ENCODE results near the gene CPLANE2.

GRCh38 chr1:15852149-15852409, 4.6 kb downstream of the SPEN start:
- PRO-cap, 3 experiments: no peak in any of the 3 experiments
- RAMPAGE, long total RNA, 4 experiments: no peak in any of the 4 experiments
- RRBS: no CpG with 5 or more reads among the region's 3 CpGs

DNA sequence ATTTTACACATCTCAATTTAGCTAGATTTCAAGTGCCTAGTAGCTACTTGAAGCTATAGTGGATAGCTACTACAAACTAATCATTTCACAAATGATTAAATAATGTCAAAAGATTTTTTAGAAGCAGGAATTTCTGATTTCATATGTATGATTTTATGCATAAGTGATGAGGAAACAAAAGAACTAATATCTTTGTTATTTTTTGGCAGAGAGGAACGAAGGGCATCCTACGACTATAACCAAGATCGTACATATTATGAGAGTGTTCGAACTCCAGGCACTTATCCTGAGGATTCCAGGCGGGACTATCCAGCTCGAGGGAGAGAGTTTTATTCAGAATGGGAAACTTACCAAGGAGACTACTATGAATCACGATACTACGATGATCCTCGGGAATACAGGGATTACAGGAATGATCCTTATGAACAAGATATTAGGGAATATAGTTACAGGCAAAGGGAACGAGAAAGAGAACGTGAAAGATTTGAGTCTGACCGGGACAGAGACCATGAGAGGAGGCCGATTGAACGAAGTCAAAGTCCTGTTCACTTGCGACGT, 47.9 kb downstream of the ZBTB17 start:
- PRO-cap, 3 experiments: no peak in any of the 3 experiments
- RAMPAGE, long total RNA, 4 experiments: start-site peak on the plus strand in 1 of 4 experiments, centred at position 248 of the sequence, 20 reads per replicate
- RRBS: no CpG with 5 or more reads among the region's 16 CpGs

DNA sequence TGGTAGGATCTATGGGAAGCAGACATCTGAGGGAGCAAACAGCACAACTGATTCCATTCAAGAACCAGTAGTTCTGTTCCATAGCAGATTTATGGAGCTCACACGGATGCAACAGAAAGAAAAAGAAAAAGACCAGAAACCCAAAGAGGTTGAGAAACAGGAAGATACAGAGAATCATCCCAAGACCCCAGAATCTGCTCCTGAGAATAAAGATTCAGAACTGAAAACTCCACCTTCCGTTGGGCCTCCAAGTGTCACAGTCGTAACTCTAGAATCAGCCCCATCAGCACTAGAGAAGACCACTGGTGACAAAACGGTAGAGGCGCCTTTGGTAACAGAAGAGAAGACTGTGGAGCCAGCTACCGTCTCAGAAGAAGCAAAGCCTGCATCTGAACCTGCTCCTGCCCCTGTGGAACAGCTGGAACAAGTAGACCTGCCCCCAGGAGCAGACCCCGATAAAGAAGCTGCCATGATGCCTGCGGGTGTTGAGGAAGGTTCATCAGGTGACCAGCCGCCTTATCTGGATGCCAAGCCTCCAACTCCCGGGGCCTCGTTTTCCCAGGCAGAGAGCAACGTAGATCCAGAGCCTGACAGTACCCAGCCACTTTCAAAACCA, 44.9 kb downstream of the ZBTB17 start:
- PRO-cap, 3 experiments: no peak in any of the 3 experiments
- RAMPAGE, long total RNA, 4 experiments: no peak in any of the 4 experiments
- RRBS: no CpG with 5 or more reads among the region's 12 CpGs

- PRO-cap, 3 experiments: peak in 2 of 3 experiments; most common plus-strand start chr1:16015671 (in 2); most common minus-strand start chr1:16015622 (in 1)
- RAMPAGE, long total RNA, 4 experiments: no peak in any of the 4 experiments
- RRBS: 92% methylated on average over 14 of the region's 27 CpGs
Measured at GRCh38 chr1:16015108-16015898, 2.5 kb downstream of the HSPB7 start.

GRCh38 chr1:16026500-16027272, 4.8 kb downstream of the CLCNKA start:
- PRO-cap, 3 experiments: no peak in any of the 3 experiments
- RAMPAGE, long total RNA, 4 experiments: no peak in any of the 4 experiments
- RRBS: no CpG with 5 or more reads among the region's 32 CpGs

DNA sequence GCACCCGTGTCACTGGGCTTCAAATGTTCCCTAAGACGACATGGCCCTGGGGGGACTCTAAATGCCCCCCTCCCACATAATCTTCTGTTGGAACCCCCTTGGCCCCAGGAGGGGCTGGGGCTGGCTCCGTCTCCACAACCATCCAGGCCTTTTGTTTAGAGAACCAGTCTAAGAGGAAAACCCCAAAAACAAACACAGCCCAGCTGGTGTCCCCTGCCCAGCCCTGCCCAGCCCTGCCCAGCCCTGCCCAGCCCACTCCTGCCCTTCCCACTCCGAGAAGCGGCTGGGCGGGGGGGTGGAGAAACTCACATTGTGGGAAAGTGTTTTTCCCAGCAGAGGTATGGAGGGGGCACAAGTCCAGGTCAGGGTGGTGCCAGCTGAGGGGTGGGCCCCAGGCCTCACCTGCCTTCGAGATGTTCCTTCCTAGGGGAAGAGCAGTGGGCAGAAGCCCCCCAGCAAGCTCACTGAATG, 10.0 kb upstream of the FAM131C start:
- PRO-cap, 3 experiments: no peak in any of the 3 experiments
- RAMPAGE, long total RNA, 4 experiments: no peak in any of the 4 experiments
- RRBS: no CpG with 5 or more reads among the region's 7 CpGs

DNA sequence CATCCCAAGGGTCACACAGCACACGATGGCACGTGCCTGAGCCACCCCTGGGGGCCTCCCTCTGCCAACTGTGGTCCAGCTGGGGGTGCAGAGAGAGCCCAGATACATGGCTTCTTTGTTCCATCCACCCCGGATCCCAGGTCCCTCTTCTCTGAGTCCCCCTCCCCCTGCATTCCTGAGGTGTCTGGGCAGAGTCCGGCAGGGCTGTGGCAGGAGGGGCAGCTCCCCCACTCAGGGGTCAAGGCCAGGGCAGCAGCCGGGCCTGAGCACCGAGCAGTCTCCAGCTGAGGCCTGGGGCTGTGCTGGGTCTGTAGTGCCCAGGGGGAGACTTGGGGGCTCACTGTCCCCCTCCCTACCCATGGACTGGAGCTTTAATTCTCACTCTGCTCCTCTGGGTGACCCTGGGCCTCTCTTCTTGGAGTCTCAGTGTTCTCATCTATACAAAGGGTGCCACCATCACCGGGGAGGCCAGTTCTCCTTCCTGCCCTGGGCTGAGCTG, 39.5 kb upstream of the FAM131C start:
- PRO-cap, 3 experiments: no peak in any of the 3 experiments
- RAMPAGE, long total RNA, 4 experiments: no peak in any of the 4 experiments
- RRBS: 10% methylated on average over 2 of the region's 7 CpGs

GRCh38 chr1:16144888-16145862, 10.7 kb downstream of the EPHA2 start:
- PRO-cap, 3 experiments: peak in 3 of 3 experiments; most common plus-strand start chr1:16145831 (in 3); most common minus-strand start chr1:16145720 (in 2)
- RAMPAGE, long total RNA, 4 experiments: no peak in any of the 4 experiments
- RRBS: 3% methylated on average over 10 of the region's 24 CpGs

DNA sequence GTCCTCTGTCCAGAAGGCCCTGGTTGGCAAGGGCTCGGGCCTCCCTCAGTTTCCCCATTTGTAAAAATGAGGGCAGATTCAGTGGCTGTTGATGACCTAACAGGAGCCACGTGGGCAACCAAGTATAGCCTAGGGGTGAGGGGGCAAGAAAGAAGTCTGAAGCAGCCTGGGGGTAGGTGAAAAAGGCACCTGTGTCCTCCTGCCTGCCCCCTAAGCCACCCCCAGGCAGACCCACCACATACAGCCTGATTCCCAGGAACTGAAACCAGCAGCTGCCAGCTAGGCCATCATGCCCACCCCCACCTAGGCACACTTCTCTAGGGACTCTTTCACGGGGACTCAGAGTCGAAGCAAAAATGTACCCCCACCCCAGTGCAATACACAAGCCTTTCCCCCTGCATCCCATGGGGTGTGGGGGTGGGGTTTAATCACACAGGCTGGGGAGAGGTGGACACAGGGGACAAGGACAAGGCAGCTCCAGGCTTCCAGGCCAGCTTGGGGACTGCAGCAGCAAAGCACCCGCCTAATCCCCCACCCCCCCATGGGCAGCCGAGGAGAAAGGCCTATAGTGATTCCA, 2.2 kb downstream of the EPHA2 start:
- PRO-cap, 3 experiments: no peak in any of the 3 experiments
- RAMPAGE, long total RNA, 4 experiments: no peak in any of the 4 experiments
- RRBS: no CpG with 5 or more reads among the region's 6 CpGs

DNA sequence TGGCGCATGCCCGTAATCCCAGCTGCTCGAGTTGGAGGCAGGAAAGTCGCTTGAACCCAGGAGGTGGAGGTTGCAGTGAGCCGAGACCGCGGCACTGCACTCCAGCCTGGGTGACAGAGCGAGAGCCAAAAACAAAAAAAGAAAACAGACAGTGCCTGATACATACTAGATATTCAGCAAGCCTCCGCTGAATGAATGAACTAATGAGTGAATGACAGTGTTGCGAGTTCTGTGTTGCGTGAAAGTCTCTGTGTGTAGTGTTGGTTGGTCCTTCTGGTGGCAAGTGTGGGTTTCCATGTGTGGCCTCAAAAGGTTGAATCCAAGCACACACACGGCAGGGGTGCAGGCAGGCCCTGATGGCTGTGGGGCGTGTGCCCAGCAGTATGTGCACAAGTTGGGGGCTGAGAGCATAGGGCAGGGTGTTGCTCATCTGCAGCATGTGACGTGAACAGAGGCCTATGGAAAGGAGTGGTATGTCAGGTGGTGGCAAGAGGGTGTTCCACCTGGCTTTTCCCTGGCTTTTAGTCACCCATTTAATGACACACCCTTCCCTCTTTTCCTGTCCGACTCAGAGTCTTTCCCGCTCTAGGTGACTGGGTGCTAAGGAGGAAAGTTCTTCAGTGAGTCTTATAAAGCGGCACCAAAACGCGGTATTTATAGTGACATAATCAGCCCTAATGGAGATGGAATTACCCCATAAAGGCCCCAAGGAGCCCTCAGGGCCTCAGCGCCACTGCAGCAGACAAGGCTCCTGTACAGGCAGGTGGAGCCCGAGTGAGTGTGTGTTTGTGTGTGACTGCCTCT, 3.0 kb upstream of the EPHA2 start:
- PRO-cap, 3 experiments: no peak in any of the 3 experiments
- RAMPAGE, long total RNA, 4 experiments: no peak in any of the 4 experiments
- RRBS: no CpG with 5 or more reads among the region's 21 CpGs

DNA sequence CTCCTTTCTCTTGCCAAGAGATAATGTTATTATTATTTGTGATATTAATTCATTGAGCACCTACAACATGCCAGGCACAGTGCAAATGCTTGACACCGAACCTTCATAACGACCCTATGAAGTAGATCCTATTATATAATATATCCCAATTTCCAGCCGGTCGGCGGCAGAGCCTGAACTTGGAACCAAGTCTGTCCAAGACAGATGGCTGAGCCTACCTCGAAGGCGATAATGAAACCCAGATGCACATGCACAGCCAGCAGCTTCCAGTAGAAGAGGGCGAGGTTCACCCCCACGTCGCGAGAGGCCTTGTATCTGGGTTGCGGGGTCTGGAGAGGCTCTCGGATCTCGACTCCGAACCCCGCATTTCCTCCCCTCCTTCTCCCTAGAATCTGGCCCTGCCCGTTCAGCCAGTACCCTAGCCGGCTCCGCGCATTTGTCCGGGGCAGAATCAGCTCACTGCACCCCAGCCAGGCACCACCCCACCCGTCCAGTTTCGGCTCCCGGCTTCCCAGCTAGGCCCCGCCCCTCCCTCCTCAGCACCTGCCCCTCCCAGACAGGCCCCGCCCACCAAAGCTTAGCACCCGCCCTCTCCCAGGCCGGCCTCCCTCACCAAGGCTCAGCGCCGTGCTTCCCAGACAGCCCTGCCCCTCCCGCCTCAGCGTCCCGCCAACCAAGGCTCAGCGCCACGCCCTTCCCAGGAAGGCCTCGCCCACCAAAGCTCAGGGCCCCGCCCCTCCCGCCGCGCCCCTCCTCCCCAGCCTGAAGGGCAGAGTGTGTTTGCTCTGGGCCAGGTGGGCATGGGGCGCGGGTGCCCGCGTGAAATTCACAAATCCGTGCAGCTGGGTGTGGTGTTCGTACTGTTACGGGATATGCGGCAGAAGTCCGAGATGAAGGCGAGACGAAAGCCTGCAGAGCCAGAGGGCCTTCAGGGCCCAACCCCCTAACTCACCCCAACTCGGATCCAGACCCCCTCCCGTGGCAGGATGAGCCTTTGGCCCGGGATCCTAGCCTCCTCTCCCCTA, 4.8 kb upstream of the ARHGEF19 start:
- PRO-cap, 3 experiments: peak in 3 of 3 experiments; most common plus-strand start position 760 of the sequence (in 1); most common minus-strand start position 492 of the sequence (in 2)
- RAMPAGE, long total RNA, 4 experiments: start-site peak on the minus strand in 4 of 4 experiments, centred at positions 444 to 515 of the sequence, 9 to 35 reads per replicate
- RRBS: 2% methylated on average over 7 of the region's 54 CpGs

GRCh38 chr1:16236444-16237531, at the start of gene CPLANE2:
CPLANE2 (minus strand) TSS chr1:16237183.
- PRO-cap, 3 experiments: peak in 3 of 3 experiments; most common plus-strand start chr1:16236596 (in 1); most common minus-strand start chr1:16237167 (in 2)
- RAMPAGE, long total RNA, 4 experiments: start-site peak on the minus strand in 3 of 4 experiments, at chr1:16237150-16237198 at its widest, 11 to 63 reads per replicate
- RRBS: 1% methylated on average over 40 of the region's 61 CpGs

- PRO-cap, 3 experiments: no peak in any of the 3 experiments
- RAMPAGE, long total RNA, 4 experiments: no peak in any of the 4 experiments
- RRBS: no CpG with 5 or more reads among the region's 8 CpGs
Measured at GRCh38 chr1:16334747-16335351, 17.4 kb downstream of the FBXO42 start.

- PRO-cap, 3 experiments: peak in 1 of 3 experiments; most common plus-strand start chr1:16395214 (in 1)
- RAMPAGE, long total RNA, 4 experiments: no peak in any of the 4 experiments
- RRBS: no CpG with 5 or more reads among the region's 13 CpGs
Measured at GRCh38 chr1:16394985-16395388, 27.9 kb downstream of the SZRD1 start.

DNA sequence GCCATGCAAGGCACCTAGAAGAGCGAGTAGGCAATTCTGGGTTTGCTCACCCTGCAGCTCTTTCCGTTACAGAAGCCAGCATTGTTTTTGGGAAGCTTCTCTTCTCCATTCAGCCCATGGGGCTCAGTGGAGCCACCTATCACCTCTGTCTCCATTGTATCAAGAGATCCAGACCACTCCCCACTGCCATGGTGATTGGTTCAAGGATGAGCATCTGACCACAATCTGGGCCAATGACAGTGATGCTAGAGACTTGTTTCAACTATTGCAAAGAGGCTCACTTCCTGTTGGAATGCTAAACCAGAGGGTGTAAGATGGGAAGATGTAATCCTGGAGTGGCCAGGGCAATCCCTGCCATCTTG, 6.6 kb downstream of the SPATA21 start:
- PRO-cap, 3 experiments: no peak in any of the 3 experiments
- RAMPAGE, long total RNA, 4 experiments: no peak in any of the 4 experiments
- RRBS: no CpG with 5 or more reads among the region's 2 CpGs

GRCh38 chr1:16432777-16433551, 4.3 kb downstream of the SPATA21 start:
- PRO-cap, 3 experiments: no peak in any of the 3 experiments
- RAMPAGE, long total RNA, 4 experiments: no peak in any of the 4 experiments
- RRBS: no CpG with 5 or more reads among the region's 14 CpGs

- PRO-cap, 3 experiments: peak in 1 of 3 experiments; most common minus-strand start chr1:16443130 (in 1)
- RAMPAGE, long total RNA, 4 experiments: no peak in any of the 4 experiments
- RRBS: no CpG with 5 or more reads among the region's 6 CpGs
Measured at GRCh38 chr1:16442865-16443386, 2.4 kb downstream of the NECAP2 start.

GRCh38 chr1:16547474-16547862, 106.9 kb downstream of the NECAP2 start:
- PRO-cap, 3 experiments: no peak in any of the 3 experiments
- RAMPAGE, long total RNA, 4 experiments: no peak in any of the 4 experiments
- RRBS: no CpG with 5 or more reads among the region's 9 CpGs

DNA sequence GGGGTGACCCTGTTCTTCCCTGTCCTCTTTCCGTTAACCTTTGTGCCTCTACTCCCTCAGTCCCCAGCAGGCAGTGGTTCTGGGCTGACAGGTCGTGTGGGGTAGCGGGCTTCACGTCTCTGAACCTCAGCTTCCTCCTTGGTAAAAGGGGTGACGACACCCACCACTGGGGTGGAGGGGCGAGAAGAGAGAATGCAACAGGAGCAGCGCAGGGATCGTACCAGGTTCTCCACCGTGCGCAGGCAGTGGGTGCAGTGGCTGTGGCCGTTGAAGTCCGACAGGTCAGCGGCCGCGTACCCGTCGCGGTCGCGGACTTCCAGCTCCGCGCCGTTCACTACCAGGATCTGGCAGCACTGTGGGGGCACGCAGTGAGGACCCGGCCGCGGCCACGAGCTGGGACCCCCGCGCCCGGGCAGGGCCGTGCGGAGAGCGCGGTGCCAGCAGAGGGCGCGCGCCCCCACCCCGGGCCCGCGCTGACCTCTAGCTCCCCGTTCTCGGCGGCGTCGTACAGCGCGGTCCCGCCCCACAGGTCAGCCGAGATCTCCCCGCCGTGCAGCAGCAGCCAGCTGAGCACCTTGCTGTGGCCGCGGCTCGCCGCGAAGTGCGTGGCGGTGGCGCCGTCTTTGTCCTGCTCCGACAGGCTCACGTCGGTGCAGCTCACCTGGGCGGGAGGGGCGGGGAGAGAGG, 214.5 kb upstream of the CROCC start:
- PRO-cap, 3 experiments: no peak in any of the 3 experiments
- RAMPAGE, long total RNA, 4 experiments: no peak in any of the 4 experiments
- RRBS: no CpG with 5 or more reads among the region's 66 CpGs

- PRO-cap, 3 experiments: no peak in any of the 3 experiments
- RAMPAGE, long total RNA, 4 experiments: no peak in any of the 4 experiments
- RRBS: 0% methylated on average over 1 of the region's 7 CpGs
Measured at GRCh38 chr1:16764098-16764585, 157.6 kb upstream of the CROCC start.

Data from adrenal gland (tissue), 7 donors.